Endometrial microvascular endothelial cells (primary cell): ENCODE measurements around the gene TXNDC8.

DNA sequence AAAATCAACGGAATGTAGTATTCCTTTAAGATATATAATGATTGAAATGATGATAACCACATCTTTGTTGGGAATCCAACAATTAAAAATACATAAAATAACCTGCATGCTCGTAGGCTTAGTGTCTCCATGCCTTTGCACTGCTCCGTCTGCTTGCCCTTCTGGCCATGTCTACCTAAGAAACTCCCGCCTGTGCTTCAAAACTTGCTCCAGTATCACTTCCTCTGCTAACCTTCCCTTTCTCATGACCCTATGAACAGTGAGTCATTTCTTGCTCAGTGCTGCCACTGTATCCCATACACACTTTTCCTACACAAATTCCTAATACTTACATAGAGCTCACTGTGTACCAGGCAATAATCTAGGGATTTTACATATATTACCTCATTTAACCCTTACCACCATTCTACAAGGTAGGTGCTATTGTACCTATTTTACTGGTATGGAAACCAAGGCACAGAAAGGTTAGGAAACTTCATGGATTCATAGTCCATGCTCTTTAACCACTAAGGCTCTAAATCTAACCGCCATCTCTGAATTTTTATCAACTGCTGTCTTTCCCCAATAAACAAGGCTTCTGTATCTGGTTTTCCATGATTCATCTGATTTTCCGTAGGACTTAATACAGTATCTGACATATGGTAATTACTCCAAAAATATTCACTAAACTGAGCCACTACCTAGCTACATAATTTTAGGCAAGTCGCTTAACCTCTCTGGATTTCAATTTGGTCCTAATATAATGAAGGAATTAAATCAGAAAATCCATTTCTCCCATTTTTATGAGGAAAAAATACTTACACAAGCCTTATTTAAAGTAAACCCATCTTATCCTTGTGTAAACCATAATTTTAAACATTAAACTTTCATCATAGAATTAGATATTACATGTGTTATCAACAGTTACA is 33.3 kb downstream of the TMEM245 start:
- RAMPAGE, long total RNA, result no peak

DNA sequence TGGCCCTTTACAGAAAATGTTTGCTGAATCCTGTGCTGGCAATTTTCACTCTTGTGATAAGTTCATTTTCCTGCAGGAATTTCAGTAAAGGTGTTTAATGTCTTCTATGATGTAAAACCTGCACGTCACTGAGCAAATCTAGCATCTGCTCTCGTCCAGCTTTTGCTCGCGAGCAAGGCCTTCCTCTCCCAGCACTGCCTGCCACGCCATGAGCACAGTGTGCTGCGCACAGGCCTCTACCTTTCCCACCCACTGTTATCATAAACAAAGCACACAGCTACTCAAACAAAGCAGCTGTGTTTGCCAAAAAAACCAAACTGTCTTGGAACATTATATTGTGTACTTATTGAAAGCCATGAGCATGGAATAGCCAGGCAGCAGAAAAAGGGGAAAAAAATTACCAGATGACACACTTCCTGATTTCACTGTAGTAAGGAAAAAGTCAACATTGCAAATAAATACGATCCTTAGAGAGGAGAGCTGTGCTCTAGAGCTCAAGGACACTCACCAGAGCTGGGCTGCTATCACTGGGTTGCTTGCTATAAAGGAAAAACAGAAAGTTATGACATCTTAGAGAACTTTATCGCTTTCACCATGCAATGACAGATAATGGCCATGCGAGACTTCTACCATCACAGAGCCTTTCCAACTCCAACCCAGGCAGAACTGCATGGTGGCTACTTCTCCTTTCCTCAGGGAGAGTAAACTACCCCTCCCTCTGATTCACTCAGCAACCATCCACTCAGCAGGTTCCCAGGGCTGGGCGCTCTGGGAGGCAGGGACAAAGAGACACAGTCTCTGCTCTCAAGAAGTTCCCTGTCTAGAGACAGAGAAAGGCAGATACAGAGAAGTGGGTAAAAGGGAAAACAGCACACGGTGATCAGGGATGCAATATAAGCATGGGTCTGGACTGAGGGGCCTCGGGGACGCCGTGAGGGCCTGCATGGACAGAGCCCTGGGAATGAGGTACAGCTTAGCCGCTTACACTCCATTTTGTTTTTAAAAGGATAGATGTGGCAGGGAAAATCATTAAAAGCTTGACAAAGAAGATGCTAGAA is 69.6 kb downstream of the EPB41L4B start:
- RAMPAGE, long total RNA, result no peak

GRCh38 chr9:109255423-109256342 is 65.2 kb downstream of the EPB41L4B start:
- RAMPAGE, long total RNA, result no peak

GRCh38 chr9:109345169-109345817 is 24.4 kb upstream of the EPB41L4B start:
- RAMPAGE, long total RNA, result no peak

DNA sequence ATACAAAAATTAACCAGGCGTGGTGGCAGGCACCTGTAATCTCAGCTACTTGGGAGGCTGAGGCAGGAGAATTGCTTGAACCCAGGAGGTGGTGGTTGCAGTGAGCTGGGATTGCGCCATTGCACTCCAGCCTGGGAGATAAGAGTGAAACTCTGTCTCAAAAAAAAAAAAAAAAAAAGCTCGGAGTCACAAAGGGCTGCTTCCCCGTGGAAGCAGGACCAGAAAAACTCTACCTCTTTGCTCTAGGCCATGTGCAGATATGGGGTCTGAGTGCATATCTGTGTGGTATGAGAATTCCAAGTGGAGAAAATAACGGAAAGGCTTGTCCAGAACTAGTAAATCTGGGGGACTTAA is 38.1 kb upstream of the EPB41L4B start:
- RAMPAGE, long total RNA, result no peak

DNA sequence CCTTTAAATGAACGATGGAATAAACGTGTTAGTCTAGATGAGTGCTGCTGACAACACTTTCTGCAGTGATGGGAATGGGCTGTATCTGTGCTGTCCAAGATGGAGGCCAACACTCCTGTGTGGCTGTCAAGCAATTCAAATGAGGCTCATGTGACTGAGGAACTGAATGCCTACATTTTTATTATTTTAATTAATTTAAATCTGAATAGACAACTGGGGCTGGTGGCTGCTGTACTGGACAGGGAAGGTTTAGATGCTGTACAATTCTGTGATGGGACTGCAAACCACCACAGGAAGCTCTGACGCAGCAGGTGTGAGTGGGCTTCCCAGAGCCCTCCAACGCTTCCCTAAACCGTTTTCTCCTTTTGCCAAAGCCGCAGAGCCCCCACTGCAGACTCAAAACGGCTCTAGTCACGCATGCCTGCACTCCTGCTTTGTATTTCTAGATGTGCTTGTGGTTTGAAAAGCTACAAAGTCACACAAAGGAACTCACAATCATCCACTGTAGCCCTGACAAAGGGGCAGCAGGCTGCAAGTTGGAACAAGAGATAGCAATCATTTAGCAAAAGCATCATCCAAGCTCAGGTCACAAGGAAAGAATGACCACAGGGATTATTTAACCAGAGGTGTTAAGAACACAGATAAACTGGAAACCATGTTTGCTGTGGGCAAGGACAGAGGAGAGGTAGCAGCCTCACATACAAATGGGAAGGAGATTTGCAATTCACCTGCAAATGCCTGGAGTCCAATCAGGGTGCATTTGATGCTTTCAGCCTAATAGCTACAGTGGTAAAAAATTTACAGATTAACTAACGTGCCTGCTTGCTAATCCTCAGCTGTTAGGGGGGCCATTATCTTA is 79.3 kb downstream of the PTPN3 start:
- RAMPAGE, long total RNA, result no peak

DNA sequence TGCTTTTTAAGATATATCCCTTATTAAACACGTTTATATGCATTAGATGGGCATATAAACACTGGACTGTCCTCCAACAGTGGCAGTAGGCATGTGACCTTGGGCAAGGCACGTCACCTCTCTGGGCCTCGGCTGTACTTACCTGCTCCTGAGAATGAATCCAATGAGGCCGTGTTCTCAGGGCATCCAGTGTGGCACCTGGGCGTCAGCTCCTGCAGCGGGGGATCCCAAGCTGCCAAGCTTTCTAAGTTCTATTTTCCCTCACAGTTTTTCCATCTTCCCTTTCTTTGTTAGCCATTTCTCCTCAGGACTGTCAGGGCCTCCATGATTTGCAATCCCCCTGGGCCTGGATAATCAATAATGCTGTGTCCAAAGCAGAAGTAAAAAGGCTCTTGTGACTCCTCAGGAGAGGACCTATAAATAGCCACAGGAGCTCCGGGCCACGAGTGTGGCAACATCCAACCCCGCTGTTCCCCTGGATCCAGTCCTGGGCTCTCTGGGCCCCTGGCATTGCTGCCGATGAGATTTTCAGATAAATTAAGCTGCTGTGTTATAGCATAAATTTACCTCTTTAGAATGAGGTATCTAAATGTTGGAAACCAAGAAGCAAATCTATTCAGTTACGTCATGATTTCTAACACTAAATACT is 76.9 kb downstream of the PTPN3 start:
- RAMPAGE, long total RNA, result no peak

DNA sequence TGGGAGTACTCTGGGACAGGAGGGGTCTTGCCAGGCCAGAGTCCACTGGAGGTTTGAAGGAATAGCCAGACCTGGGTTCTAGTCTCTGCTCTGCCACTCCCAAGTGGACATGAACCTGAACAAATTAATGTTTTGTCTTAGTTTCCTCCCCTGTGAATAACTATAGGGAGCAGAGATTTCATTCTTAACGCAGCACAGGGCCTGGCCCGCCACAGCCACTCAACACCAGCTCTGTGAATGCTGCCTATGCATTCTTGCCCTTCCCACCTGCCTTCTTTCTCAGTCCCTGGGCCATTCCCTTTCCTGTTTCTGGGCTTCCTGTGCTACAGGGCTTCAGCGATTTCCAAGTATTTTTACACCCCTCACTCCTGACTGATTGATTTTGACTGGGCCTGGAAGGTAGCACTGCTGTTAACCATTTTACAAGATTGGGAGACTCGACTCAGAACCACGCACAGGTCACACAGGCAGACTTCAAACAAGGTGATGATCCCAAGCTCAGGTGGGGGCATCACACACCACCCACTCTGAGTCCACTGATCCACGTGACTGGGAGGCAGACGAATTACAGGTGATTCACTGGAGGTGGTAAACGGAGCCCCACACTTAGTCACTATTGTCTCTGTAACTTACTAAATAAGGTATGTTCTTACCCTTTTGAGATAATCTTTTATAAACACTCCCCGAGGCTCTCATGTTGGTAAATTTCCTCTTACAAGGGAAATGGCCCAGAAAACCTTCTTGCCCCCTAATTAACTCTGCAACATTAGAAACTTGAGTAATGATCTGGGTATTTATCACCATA is 21.3 kb downstream of the PTPN3 start:
- RAMPAGE, long total RNA, result no peak

DNA sequence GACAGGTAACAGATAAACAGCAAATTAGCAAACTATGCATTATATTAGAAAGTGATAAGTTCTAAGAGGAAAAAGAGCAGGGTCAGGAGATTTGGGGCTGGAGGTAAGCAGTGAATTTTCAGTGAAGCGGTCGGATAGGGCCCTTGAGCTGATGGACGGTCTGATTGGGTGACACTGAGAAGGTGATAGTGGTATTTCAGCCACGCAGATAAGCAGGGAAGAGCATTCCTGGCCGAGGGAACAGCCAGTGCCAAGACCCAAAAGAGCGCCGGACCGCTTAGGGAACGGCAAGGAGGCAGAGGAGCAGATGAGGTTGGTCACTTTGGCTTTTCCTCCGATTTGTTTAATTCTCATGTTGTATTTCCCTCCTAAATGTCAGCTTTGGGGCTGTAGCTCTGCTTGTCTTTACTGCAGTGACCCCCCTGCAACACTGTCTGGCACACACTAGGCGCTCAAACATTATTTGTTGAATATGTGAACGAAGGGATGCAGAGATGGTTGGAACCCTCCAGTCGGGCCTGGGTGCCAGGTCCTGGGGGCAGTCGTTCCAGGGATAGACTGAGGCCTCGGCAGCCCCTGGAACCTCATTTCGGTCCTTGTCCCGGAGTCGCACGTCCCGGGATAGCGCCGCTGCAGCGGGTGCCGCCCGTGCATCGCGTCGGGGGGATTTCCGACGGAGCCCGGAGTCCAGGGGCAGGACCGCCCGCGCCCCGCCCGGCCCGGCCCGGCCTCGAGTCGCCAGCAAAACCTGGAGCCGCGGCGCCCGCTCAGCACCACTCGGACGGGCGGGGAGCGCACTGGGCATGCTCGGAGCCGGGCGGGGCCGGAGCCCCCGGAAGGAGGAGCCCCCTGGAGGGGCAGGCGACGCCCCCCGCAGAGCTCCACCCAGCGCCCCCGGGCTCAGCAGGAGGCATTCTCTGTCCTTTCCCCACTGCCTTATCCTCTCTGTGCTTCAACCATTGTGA is 1.3 kb upstream of the PTPN3 start:
- RAMPAGE, long total RNA, result no peak

DNA sequence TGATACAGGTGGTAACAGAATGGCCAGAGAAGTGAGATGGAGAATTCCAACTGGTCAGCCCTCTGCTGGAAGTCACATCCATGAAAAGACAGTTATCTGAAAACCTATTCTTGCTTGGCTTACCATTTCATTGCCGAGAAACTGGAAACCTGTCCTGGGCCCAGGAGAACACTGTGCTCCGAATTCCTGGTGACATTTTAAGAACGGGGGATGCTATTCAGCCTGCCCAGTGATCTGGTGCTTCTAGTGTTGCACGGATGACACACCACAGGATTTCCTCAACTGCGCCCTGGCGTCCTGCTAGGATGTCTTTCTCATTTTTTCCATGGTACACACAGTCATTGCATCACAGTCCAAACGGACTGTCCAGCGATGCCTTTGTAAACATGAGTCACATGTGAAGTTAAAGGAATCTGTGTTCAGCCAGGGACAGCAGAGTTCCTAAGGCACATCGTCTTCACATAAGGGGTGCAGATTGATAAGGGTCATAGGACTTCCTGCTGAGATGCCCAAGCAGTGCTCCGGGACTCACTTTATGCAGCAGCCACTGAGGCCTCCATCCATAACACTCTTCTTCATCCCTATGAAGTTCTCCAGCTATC is 9.2 kb upstream of the PTPN3 start:
- RAMPAGE, long total RNA, result no peak

DNA sequence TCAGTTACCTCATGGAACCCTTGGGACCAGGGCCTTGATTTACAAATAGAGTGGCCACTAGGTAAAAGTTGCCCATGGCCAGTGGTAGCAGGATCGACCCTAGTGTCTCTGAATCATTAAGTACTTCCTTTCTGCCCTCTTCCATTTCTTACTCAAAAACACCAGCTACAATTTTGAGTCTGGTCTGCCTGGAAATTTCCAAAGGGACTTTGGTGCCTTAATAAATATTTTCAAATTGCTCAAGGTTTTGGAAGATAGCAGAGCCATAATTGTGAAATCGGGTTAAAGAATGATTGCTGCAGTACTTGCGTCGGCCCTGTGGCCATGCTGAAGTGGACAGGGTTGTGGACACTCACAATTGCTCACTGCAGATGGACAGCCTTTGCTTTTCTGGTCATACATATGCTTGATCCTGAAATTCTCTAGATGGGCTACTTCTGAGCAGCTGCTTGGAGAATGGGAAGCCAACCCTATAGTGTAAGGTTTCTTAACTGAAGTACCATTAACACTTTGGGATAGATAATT is 14.6 kb downstream of the PALM2AKAP2 start:
- RAMPAGE, long total RNA, result no peak

DNA sequence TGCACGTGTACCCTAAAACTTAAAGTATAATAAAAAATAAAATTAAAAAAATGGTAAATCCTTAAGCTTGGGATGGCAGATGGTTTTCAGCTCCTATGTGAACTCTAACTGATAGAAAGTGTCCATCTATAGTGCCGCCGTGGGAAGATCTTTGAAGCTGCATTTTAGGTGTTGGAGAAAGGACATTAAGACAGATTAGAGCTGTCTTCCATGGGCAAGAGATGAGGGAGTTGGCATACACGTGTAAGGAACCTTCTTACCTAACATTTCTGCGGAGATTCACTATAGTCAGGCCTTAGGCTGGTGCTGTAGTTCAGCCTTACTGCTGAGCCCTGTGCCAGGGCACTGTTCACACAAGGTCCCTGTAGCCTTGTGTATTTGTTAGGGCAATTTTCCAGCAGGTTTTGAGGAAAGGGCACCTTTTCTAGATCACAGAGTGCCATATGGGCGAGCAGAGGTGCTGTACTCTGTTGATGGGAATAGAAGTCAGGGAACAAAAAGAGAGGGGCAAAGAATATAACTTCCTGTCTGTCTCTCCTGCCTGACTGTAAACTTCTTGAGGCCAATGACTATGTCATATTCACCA is 15.5 kb downstream of the PALM2AKAP2 start:
- RAMPAGE, long total RNA, result no peak

- RAMPAGE, long total RNA, result no peak
Measured at GRCh38 chr9:109968150-109968615, 188.2 kb downstream of the PALM2AKAP2 start.

DNA sequence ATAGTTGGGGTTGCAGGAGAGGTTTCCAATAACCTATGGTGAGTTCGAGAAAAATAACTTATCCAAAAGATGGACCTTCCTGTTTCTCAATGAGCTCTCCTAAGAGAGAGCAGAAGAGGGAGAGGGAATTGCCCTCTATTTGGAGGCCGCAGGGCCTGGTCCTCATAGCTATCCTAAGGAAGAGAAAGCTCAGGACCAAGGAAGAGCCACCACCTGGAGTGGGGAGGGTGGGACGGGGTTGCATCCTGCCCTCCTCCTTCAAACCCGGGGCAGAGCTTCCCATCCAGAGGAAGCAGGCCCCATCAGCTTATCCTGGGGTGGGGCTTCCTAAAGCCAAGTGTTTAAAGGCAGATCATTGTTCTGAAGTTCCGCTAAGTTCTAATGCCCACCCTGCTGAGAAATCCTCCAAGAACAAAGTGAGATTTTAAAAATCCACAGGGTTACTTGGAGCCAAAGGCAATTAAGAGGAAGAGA is 210.3 kb downstream of the C9orf152 start:
- RAMPAGE, long total RNA, result no peak

DNA sequence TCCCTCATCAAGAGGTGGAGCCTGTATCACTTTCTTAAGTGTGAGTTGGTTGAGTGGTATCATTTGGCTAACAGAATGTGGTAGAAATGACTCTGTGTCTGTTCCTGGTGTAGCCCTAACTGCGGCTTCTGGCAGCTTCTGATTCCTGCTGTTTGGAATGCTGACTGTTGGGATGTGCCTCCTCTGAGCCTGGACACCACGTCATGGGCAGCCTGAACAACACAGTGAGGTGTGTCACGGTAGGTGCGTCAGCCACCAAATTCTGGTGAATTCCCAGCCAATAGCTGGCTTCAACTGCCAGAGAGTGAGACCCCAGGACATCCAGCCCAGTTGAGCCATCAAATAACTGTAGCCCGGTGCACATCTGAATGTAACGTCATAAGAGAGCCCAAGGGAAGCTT is 6.1 kb upstream of the C9orf152 start:
- RAMPAGE, long total RNA, result no peak

DNA sequence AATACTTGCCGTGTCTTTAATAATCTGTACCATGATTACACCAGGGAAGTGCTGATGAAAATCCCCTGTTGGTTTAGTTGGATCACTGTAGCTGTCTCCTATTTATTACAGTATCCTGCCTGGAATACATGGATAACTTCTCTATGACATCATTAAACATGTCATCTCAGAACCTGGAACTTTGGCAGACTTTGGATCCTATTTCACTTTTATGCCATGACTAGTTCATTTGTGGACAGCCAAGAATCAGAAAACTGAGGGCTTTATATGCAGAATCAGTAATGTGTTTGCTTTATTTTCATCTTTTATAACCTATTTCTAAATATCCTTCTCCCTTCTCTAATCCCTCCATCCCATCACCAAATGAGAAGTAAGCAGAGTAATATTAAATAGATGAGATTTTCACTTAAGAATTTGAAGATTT is at the start of gene TXNDC8:
Gene TXNDC8, minus strand, starts transcription at position 100 of the 424 bp plus-strand sequence.
- RAMPAGE, long total RNA, result no peak

GRCh38 chr9:110941296-110941747 is 96.9 kb downstream of the LPAR1 start:
- RAMPAGE, long total RNA, result no peak

- RAMPAGE, long total RNA, result no peak
Measured at GRCh38 chr9:111414355-111414713, 69.8 kb downstream of the ECPAS start.

- RAMPAGE, long total RNA, result no peak
Measured at GRCh38 chr9:111436866-111437454, 47.2 kb downstream of the ECPAS start.

DNA sequence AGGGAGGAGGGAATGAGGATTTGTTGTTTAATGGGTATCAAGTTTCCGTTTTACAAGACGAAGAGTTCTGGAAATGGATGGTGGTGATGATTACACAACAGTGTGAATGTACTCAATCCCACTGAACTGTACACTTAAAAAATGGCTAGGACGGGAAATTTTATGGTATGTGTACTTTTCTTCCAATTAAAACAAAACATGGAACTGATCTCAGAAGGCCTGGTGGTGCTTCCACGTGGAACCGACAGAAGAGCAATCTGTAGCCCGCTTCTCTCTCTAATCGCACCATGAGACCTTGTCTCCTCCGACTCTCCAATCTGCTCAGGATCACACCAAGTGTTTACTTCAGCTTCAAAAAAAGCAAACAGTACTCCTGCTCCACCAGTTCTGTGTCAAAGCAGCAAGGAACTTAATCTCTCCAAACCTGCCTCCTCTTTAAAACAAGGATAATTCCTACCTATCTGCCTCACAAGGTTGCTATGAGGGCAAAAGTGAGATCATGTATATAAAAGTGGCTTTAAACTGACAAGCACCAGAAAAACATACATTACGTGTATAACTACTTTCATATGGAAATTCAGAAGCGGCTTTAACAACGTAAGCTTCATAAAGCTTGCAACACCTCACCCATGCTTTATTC is 2.1 kb downstream of the ECPAS start:
- RAMPAGE, long total RNA, result no peak